H7 (cell line): Measurements from ENCODE around the genes ZNF383, SPINT2, RYR1 and ACTN4.

GRCh38 chr19:37217543-37218535 lies at the start of gene ZNF383:
ZNF383 (plus strand) TSS chr19:37218214.
- RAMPAGE, long total RNA = start-site peak on the plus strand at chr19:37218193-37218222, 30 reads

GRCh38 chr19:37335415-37336273 lies 1.2 kb downstream of the ZNF875 start:
- RAMPAGE, long total RNA = no peak

- RAMPAGE, long total RNA = no peak
Observed at GRCh38 chr19:37932769-37934055, 26.2 kb downstream of the SIPA1L3 start.

DNA sequence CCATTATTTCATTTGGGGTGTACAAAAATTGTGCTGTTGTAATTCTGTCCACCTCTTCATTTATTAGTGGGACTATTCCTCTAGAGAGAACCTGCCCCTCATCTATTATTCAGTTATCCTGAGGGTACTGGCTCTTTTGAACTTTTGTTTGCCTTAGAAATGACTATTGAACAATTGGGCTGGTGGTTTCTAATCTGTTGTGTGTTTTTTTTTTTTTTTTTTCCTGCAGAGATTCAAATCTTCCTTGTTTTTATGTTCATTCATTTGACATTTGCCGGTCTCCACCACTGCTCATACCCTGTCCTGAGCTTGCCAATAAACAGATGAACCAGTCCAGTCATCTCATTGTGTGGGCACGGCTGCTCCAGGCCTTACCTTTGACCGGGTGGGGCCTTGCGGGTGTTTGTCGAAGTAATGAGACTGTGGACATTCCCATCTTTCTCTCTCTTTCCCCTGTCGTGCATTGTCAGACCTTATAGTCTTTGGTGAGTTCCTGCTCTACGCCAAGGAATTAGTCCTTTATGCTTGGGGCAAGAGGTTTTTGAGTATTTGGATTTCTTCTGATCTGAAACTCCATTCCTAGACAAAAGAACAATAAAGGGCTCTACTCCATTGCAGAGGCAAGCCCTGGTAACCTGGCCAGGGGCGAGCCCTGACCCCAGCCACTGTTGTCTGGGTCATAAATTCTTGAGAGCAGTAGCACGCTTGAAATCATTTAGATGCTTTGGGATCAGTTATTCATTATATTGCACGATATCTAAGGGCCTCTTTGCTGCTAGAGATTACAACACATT lies 34.4 kb downstream of the SIPA1L3 start:
- RAMPAGE, long total RNA = no peak

- RAMPAGE, long total RNA = no peak
Observed at GRCh38 chr19:38004240-38004473, 97.1 kb downstream of the SIPA1L3 start.

DNA sequence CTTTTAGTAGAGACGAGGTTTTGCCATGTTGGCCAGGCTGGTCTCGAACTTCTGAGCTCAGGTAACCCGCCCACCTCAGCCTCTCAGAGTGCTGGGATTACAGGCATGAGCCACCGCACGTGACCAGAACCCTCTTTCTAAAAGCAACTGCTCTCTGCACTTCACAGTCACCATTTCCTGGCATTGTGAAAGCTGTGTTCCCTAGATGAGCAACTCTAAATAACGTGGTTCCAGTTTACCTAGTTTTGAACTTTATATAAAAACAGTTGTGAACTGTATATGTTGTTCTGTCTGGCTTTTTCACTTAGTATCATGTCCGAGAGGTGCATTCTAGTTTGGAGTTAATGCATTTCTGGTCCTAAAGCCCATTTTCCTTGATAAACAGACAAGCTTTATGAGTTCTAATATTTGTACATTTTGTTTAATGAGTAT lies 153.0 kb downstream of the SIPA1L3 start:
- RAMPAGE, long total RNA = no peak

DNA sequence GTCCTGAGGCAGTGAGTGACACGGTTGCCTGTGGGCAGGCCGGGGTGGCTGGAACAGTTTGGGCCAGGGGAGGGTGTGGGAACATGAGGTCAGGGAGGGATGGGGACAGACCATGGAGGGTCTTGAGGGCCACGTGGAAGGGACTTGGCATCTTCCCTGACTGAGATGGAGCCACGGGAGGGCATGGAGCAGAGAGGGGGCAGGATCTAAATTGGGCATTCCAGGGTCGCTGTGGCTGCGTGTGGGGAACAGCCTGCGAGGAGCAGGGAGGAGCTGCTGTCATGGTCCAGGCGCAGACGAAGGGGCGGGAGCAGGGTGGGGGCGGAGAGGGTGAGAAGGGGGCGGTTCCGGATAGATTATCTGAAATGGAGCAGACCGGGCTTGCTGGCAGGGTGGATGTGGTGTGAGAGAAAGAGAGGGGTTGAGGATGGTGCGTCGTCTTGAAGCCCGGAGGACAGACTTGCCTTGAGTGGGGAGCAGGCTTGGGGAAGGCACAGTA lies 40.9 kb downstream of the DPF1 start:
- RAMPAGE, long total RNA = no peak

DNA sequence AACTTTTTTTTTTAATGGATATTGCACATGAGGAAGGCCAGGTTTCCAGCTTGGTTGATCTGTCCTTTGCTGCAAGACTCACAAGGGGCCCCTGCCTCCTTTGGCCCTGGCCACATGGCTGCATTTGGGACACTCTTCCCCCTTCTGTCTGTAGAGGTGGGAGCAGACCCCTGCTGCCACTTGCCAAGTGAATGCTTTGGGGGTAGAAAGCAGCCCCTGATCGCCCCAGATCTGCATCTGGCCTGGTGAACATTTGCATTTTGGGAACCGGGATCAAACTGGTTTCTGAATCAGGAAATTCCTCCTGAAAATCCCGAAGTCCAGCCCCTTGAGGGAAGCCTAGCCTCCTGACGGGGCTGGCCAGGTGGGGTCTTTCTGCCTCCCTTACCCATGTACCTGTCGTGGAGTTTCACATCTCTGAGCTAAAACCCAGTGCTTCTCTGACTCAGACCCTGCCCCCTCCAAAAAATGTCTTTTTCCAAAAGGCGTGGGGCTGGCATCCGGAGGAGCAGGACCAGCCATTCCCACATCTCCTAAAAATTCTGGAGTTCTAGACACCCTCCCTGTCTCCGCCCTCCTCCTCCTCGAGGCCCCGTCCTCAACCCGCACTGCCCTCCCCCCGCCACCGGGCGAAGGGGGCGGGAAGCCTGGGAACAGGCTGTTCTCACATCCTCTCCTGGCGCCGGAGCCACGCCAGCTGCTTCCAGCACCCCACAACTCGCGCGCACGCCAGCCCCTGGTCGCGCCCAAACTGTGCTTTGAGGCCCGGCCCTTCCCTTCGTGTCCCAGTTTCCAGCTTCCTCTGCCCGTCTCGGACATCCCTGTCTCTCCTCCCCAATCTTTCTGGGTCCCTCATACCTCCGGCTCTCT lies 14.7 kb downstream of the DPF1 start:
- RAMPAGE, long total RNA = no peak

- RAMPAGE, long total RNA = start-site peak on the plus strand at chr19:38264513-38264654, 193 reads; start-site peak on the plus strand at chr19:38264828-38264888, 478 reads
Observed at GRCh38 chr19:38263913-38265131, at the start of gene SPINT2. SPINT2 (plus strand) TSS chr19:38264573.

GRCh38 chr19:38265421-38266042 lies 1.2 kb downstream of the SPINT2 start:
- RAMPAGE, long total RNA = no peak

DNA sequence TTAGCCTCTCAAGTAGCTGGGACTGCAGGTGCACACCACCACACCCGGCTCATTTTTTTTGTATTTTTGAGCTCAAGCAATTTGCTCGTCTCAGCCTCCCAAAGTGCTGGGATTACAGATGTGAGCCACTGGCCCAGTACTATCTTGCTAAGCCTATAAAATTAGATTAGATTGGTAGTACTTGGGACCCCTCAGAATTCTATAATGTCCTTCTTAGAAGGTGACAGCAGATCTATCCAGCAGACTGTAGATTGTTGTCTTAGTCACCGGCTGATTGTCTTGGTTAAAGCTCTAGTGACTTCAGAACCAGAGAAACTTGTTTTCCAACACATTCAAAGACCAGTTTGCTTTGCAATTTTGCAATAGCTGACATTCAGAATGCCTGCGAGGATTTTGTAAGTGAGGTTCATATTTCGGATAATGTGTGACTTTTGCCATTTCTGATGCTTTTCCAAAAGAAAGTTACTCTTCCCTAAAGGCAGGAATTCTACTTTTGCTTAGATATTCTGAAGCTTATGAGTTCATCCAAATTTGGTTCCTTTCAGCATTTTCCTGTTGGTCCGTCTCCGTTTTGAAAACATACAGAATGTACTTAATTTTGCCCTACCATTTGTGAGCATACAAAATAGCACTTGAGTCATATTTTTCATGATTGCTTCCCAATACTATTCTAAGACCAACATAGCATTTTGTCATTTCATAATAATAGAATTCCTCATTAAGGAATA lies 13.2 kb downstream of the SPINT2 start:
- RAMPAGE, long total RNA = no peak

GRCh38 chr19:38336752-38337539 lies 1.3 kb downstream of the CATSPERG start:
- RAMPAGE, long total RNA = no peak

GRCh38 chr19:38388529-38388613 lies 126 bp upstream of the SPRED3 start:
- RAMPAGE, long total RNA = no peak

DNA sequence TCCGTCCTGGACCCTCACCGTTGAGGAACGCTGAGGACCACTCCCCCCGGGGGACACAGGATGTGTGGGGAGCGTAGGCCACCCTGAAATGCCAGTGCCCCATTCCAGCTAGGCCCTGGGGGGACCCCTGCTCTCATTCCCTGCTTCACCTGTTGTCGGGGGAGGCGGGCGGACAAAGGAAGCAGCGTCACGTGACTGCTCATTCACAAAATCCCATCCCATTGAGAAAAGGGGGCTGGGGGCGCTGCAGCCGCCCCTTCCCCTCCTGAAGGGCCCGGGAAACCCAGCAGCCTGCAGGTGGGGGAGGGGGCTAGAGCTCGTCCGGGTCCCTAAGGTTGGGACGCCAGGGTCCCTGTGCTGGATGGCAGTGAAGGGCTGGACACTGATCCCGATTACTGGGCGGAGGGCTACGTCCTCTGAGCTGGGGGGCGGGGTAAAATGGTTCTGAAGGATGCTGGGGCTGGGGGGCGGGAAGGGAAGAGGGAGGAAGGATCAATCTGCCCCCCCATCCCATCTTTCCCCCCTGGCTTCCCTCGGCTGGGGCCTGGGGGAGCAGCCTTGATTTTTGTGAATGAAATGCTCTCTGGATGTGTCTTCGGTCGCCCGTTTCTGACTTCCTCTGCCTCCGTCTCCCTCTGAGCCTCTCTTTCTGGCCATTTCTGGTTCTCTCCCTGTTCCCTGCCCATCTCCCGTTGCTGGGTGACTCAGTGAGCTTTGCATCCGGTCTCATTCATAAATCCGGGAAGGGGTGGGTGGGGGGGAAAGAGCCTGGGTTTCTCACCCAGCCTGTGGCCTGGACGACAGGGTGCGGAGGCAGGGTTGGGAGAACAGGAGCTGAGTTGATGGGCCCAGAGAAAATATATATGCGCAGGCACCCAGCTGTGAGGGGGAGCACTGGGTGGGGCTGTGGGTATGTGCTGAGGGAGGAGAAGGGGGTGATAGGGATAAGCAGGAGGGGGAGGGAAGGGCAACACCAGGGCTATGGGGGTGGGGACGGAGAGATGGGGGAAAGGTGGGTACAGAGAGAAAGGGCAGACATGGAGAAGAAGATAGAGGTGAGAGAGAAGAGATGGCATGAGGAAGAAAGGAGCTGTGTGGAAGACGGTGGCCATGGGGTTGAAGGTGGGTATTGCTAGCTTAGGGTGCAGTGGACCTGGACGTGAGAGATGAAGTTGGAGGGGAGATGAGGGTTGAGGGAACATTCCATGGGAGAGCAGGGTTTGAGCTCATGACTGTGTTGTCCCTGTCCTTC lies 960 bp downstream of the SPRED3 start:
- RAMPAGE, long total RNA = no peak

- RAMPAGE, long total RNA = no peak
Observed at GRCh38 chr19:38433314-38433838, at the start of gene RYR1. RYR1 (plus strand) TSS chr19:38433691.

- RAMPAGE, long total RNA = start-site peak on the plus strand at chr19:38647702-38647726, 26 reads
Observed at GRCh38 chr19:38647558-38648719, at the start of gene ACTN4. ACTN4 (plus strand) TSS chr19:38647649.

DNA sequence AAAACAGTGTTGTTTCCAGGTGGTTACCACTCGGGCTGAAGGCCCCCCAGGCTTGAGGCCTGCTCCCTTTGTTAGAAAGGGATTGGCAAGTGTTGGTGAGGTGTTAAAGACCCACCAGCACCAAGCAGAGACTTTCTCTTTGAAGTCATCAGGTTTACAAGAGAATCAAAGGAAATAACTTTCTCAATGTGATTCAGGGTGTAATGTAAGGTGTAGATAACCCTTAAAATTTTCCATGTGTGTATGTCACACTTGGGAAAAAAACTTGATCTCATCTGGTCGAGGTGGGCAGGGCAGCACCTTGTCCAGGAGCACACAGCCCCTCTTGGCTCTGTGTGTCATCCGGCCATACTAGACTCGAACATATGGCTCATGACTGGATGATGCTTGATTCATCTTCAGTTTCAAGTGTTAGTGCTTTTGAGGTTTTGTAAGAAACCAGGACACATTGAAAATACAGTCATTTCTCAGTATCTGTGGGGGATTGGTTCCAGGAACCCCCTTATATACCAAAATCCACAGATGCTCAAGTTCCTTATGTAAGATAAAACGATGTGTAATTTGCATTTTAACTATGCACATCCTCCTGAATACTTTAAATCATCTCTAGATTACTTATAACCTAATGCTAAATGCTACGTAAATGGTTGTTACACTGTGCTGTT lies 7.9 kb downstream of the ACTN4 start:
- RAMPAGE, long total RNA = no peak

- RAMPAGE, long total RNA = no peak
Observed at GRCh38 chr19:38658340-38658950, 11.0 kb downstream of the ACTN4 start.

DNA sequence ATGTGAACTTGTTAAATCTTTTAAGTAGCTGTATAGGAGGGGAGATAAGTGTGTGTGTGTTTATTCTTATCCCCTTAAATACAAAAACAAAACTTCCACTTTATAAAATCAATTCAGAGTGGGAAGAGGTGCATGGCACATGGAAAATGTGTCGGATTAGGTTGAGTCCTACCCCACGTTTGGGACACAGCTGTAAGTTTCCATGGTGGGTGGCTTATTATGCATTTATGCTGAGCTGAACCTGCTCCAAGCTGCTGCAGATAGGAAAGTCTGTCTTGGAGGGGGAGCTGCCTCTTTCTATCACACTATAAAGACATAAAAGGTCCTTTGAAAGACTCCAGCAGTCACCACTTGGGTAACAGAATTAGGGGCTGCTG lies 15.1 kb downstream of the ACTN4 start:
- RAMPAGE, long total RNA = no peak

DNA sequence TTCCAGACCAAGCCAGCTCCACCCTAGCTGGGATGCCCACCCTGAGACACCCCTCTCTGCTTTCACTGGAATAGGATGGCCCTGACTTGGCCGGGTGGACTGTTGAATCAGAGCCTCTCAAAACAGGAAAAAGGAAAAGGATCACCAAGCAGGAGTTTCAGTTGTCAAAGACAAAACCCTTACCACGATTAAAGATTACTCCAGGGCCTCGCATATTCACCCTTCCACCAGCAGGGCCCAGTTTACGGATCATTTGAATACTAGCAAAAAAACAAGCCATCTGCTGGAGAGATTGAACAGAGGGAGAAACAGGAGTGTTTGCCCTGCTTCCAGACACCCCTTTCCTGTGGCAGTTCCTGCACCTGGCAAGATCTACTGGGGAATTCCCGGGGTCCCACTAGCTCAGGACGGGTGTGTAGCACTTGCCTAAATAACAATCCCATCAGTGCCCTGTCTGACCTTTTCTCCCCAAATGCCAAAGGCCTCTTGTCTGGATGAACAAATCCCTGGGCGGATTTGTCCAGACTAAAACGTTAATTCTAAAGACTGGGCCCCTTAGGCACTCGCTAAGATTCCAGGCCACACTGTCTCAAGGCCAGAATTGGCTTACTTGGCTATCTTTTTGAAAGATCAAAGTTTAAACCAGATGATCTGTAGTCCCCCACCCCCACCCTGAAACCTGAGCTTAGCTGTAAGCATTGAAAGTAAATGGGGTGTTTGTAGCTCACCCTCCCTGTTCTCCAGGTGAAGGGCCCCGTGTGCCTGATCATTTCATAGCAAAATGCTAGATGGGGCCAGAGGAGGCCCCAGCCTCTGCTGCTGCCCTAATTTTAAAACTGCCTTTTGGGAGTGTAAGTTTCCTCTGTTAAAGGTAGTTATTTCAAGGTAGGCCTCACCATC lies 38.5 kb downstream of the ACTN4 start:
- RAMPAGE, long total RNA = no peak